Metastatic Liver Carcinoma in the Lung (tissue), 2 donors: ENCODE results near the gene TUBB8B.

DNA sequence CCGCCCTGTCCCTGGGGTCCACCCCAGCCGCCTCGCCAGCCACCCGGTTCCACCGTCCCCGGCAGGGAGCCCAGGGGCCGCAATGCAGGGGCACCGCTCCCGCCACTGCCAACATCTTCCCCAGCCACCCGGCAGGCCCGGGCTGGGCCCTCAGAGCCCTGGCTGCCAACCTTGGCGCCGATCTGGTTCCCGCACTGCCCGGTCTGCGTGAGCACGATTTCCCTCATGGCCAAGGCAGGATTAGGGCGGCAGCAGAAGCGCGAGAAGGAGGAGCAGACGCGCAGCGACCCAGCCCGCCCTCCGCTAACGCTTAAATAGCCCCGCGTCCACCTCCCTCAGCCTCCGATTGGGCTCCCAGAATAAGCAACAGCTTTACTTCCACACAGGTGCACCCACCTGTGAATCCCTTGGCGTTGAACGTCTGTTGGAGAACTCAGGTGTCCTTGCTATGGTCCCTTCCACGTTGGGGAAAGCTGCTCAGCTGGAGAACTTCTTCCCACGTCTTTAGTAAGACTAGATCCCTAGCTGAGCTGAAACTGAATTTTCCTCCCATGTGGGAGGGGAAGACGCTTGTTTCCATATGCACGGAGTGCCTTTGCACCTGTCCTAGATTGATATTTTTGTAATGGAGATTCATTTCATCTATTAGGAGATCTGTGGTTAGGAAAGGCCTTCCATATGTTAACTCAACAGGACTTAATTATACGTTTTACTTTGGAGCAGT, at the start of gene TUBB8B:
Gene TUBB8B, minus strand, starts transcription at position 285 of the 724 bp plus-strand sequence.
- PRO-cap, 2 experiments, result no peak in any of the 2 experiments

GRCh38 chr18:170271-170999, 12.1 kb downstream of the USP14 start:
- PRO-cap, 2 experiments, result no peak in any of the 2 experiments

DNA sequence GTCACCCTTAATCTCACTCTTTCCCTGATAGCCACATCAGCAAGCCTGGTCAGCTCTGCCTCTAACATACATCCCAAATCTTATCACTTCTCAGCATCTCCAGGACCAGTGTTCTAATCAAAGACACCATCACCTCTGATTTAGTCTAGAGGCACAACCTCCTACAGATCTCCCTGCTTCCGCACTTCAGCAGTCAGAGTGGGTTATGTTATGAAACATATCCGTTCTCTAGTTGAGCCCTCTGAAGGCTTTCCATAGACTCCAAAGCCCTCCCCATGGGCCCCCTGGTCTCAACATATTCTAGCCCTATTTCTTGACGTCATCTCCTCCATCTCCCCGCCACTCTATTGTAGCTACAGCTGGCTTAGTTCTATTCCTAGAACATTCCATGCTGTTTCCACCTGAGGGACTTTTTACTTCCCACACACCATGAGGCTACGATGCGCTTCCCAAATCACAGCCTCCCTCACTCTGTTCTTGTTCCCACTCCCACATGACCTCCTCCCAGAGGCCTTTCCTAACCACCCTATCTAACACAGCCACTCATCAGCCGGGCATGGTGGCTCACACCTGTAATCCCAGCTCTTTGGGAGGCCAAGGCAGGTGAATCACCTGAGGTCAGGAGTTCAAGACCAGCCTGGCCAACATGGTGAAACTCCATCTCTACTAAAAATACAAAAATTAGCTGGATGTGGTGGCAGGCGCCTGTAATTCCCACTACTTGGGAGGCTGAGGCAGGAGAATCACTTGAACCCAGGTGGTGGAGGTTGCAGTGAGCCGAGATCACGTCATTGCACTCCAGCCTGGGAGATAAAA, 46.4 kb downstream of the COLEC12 start:
- PRO-cap, 2 experiments, result no peak in any of the 2 experiments

DNA sequence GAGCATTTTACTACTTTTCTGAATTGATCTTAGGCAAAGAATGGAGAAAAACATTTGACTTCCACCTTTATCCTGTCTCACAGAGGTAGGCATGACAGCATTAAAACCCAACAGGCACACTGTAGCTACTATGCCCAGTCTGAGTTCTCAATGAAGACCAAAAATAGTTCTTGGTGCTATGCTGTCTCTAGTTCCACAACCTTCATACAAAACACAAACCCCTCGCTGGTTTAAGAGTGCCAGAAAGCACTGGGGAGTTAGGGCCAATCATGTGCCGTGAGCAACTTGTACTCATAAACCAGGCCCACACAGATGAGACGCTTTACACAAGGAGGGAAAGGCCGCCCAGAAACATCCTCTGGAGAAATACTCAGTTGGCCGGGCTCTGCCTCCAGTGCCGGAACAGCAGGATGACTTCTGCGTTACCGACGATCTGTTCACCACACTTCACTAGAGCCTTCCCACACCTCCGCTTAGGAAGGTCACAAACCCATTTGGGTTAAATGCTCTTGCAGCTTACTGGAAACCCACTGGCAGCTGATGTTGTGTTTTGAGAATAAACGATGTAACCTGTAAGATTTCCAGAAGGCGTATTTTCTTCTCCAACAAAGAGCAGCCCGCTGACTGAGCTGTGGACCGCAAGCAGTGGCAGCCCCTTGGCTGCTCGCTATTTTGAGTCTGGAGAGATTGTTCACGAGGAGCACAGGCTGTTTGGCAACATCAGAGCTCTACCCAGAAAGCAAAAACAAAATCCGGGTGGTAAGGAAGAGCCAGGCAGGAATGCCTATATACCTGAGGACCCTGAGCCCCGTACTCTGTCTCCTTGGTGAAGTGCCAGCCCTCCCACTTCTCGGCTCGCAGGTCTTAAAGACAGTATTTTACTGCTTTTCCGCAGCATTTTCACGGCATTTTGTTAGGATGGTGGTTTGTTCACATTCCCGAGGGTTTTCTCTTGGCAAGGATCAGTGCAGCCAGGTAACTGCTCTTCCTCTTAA, 44.1 kb downstream of the COLEC12 start:
- PRO-cap, 2 experiments, result no peak in any of the 2 experiments

DNA sequence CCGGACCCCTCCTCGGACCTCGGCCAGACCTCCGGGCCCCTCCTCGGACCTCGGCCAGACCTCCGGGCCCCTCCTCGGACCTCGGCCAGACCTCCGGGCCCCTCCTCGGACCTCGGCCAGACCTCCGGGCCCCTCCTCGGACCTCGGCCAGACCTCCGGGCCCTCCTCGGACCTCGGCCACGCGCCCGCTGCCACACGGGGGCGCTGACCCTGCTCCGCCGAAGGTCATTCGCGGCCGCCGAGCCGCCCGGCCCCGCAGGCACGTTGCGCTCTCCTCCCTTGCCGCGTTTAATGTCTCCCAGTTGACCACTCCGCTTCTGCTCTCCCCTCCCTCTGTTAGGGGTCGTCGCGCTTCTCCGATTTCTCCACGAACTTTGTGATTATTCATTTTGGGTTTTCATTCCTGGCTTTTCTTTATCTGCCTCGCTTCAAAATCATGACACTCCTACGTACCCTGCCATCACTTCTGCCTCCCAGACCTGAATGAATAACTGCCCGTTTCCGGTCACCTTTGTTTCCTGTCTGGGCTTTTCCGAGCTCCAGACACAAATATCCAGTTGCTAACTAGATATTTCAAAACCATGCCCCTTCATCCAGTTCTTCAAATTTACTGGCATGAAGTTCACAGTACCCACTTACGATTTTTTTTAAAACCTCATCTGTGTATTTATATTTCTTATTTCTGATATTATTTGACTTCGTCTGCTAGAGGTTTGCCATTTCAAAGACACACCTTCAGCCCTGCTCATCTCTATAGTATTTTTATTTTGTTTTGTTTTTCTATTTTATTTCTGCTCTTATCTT, 14.8 kb upstream of the COLEC12 start:
- PRO-cap, 2 experiments, result no peak in any of the 2 experiments

GRCh38 chr18:814366-815231, 2.6 kb upstream of the YES1 start:
- PRO-cap, 2 experiments, result no peak in any of the 2 experiments

DNA sequence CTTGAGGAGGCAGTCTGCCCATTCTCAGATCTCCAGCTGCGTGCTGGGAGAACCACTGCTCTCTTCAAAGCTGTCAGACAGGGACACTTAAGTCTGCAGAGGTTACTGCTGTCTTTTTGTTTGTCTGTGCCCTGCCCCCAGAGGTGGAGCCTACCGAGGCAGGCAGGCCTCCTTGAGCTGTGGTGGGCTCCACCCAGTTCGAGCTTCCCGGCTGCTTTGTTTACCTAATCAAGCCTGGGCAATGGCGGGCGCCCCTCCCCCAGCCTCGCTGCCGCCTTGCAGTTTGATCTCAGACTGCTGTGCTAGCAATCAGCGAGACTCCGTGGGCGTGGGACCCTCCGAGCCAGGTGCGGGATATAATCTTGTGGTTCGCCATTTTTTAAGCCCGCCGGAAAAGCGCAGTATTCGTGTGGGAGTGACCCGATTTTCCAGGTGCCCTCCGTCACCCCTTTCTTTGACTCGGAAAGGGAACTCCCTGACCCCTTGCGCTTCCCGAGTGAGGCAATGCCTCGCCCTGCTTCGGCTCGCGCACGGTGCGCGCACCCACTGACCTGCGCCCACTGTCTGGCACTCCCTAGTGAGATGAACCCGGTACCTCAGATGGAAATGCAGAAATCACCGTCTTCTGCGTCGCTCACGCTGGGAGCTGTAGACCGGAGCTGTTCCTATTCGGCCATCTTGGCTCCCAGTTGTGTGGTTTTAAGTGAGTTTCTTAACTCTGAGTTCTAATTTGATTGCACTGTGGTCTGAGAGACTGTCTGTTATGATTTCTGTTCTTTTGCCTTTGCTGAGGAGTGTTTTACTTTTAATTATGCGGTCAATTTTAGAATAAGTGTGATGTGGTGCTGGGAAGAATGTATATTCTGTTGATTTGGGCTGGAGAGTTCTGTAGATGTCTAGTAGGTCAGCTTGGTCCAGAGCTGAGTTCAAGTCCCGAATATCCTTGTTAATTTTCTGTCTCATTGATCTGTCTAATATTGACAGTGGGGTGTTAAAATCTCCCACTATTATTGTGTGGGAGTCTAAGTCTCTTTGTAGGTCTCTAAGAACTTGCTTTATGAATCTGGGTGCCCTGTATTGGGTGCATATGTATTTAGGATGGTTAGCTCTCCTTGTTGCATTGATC, 71.9 kb downstream of the ADCYAP1 start:
- PRO-cap, 2 experiments, result no peak in any of the 2 experiments

GRCh38 chr18:2056519-2057097, 514.7 kb downstream of the METTL4 start:
- PRO-cap, 2 experiments, result no peak in any of the 2 experiments

DNA sequence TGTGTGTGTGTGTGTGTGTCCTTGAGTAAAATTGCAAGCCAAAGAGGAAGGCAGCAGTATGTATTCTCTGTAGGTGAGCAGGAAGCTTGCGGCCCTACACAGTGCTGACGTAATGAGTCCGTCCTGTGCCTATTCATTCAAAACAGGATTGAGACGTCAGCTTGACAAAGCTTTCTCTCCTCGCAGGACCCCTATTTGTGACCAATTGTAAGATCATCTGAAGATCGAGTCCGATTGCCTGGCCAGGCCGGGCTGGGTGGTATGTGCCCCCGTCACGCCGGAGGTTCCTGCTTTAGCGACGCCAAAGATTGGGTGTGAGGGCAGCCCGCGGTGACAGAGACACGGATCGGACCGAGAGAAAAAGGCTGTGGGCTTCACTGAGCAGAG, 220.3 kb downstream of the METTL4 start:
- PRO-cap, 2 experiments, result no peak in any of the 2 experiments

DNA sequence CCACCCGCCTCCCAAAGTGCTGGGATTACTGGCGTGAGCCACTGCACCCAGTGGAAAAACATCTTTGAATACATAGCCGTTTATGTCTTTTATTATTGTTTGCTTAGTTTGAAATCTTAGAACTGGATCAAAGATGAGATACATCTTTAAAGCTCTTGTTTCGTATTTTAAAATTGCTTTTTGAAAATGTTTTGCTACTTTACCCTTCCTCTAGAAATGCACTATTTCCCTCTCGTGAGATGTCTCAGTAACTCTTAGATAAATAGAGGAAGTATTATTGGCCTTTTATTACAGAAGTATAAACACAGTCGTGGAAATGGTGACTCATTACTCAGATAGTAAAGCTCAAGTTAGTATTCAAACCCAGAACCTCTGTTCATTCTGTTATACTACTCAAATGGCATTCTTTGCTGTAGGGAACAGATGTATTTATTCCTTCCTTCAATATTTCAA, 2.5 kb downstream of the SMCHD1 start:
- PRO-cap, 2 experiments, result peak in 1 of 2 experiments; most common minus-strand start position 260 of the sequence (in 1)

DNA sequence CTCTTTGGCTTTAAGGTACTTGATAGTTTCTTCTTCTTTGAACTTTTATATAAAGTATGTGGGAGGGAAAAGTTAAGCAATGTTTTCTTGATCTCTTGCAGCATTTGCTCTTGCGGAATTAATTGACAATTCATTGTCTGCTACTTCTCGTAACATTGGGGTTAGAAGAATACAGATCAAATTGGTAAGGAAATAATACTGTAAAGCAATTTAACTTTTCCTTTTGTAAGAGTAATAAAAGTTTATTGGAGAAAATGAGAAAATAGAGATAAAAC, 17.6 kb downstream of the SMCHD1 start:
- PRO-cap, 2 experiments, result no peak in any of the 2 experiments

GRCh38 chr18:2777635-2778255, 69.1 kb upstream of the EMILIN2 start:
- PRO-cap, 2 experiments, result no peak in any of the 2 experiments

GRCh38 chr18:2874766-2875944, 28.3 kb downstream of the EMILIN2 start:
- PRO-cap, 2 experiments, result no peak in any of the 2 experiments

DNA sequence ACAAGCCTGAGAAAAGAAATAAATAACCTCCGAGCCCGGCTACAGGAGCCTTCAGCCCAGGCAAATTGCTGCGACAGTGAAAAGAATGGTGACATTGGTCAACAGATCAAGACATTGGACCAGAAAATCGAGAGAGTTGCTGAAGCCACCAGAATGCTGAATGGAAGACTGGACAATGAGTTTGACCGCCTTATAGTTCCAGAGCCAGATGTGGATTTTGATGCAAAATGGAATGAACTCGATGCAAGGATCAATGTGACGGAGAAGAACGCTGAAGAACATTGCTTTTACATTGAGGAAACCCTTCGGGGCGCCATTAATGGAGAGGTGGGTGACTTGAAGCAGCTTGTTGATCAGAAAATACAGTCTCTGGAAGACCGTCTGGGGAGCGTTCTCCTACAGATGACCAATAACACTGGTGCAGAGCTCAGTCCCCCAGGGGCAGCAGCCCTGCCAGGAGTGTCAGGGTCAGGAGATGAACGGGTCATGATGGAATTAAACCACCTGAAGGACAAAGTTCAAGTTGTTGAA, 44.5 kb downstream of the EMILIN2 start:
- PRO-cap, 2 experiments, result no peak in any of the 2 experiments

DNA sequence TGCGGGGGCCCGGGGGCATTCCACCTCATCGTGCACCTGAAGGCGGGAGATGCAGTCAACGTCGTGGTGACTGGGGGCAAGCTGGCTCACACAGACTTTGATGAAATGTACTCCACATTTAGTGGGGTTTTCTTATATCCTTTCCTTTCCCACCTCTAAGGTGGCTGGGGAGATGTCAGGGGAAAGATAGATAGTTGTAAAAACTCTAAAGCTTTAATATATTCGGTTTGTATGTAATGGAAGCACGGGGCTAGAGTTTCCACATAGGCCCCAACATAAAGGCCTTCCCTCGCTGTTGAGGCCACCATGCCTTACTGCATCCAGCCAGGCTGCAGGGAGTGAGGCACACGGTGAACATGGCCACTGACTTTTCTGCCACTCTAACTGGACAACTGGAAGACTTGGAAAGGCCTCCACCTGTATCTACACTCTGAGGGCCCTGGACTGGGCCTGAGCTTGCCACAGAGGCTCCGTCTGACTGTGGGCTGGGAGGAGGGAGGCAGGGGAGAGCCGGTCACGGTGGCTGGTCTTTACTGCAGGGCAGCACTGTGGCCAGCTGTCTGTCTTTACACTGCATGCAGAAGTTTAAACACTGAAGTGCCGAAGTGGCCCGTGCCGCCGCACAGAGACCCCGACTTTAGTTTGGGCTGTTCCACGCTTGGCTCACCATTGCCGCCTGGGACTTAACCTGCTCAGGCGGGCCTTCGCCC, 66.6 kb downstream of the EMILIN2 start:
- PRO-cap, 2 experiments, result no peak in any of the 2 experiments

GRCh38 chr18:2913956-2914671, 67.3 kb downstream of the EMILIN2 start:
- PRO-cap, 2 experiments, result no peak in any of the 2 experiments

- PRO-cap, 2 experiments, result no peak in any of the 2 experiments
Observed at GRCh38 chr18:2978551-2979622, 34.1 kb downstream of the LPIN2 start.

DNA sequence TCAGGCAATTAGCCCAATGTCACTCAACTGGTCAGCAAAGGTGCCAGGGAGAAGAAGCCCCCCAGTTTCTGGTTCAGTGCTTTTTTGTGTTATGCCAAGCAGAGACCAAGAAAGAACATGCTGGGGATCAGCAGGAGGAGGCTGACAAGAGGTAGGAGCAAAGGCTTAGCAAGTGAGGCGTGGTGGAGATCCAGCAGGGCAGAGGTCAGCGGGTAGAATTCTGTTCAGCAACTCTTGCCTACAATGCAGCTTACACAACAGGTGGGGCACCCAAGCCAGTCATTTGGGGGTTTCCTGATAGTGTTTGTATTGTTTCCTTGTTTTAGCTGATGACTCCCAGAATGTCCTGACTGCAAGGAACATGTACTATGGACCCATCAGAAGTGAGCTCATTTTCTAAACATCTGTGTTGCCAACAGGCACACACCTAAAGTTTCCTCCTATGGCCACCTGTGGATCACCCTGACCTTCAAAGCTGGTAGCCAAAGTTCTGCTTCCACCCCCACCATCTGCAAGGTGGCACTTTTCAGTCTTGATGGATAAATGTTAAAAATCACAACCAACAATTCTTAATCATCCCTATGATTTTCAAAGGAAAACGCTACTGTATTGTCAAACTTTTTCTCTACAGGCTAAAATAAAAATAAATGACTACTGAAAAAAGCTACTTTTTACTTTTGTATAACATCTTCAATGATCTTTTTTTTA, 28.0 kb downstream of the LPIN2 start:
- PRO-cap, 2 experiments, result no peak in any of the 2 experiments

- PRO-cap, 2 experiments, result no peak in any of the 2 experiments
Observed at GRCh38 chr18:3037329-3038010, 24.5 kb upstream of the LPIN2 start.

DNA sequence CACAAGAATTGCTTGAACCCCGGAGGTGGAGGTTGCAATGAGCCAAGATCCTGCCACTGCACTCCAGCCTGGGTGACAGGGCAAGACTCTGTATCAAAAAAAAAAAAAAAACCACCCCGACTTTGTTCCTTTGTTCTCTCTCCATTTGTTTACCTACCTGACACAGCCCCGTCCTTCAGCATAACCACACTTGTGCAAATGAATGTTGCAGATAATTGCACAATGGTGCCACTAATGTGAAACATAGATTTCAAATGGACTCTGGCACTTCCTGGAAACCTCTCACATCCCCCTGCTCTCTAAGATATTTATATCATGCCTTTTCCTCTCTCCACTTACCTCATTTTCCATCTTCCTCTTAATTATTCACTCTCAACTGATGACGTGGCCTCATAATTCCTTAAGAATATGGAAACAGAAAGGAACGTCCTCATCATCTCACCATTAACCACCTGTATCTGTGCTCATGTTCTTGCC, 39.1 kb upstream of the LPIN2 start:
- PRO-cap, 2 experiments, result no peak in any of the 2 experiments